A172 (cell line): ENCODE results near the genes TAS1R2 and AKR7A2.

DNA sequence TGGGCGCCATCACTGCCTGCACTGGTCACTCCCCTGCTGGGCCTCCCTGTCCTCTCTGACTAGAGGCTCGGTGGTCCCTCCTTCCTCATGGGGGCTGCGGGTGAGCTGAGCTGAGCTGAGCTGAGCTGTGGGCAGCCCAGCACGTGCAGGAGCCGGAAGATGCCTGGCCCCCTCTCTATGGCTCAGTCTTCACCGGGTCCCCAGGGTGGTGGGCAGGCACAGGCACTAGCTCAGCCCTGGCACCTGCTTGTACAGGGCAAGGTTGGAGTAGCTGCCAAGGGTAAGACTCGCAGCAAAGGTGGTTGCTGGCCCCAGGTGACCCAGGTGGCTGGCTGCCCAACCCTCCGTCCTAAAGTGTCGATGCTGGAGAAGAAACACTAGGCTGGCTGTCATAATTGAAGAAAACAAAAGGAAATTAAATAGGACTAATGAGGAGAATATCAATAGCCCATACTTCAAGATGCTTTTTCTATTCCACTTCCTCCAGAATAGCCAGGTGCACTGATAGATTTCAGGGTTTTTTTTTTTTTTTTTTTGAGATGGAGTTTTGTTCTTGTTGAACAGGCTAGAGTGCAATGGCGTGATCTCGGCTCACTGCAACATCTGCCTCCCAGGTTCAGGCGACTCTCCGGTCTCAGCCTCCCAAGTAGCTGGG lies 77.1 kb upstream of the ACTL8 start:
- RAMPAGE, long total RNA = no peak

- RAMPAGE, long total RNA = no peak
These were observed at the start of gene TAS1R2 for GRCh38 chr1:18859491-18859905. TAS1R2 (minus strand) TSS chr1:18859660.

DNA sequence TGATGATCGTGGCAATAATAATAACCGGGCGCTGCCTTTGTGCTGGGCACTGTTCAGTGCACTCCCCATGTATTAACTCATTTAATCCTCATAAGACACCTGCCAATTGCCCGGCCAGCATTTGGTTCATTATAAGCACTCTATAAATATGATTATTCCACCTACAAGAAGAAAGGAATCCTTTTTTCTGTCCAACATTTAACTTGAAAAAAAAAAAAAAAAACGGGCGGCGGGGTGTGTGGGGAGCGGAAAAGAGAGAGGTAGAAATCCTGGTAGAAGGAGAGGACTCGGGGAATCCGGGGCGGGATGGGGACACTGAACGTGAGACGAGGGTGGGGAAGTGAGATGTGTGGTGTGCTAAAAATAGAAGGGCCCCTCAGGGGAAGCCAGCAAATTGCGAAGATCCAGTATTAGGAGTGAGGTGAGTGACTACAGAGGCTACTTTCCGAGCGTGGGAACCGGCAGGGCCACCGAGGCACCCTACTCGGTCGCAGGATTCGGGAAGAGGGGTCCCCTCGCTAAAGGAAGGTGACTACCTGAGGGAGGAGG lies 556 bp downstream of the ALDH4A1 start:
- RAMPAGE, long total RNA = no peak

GRCh38 chr1:18916745-18917570 lies 14.6 kb upstream of the ALDH4A1 start:
- RAMPAGE, long total RNA = no peak

DNA sequence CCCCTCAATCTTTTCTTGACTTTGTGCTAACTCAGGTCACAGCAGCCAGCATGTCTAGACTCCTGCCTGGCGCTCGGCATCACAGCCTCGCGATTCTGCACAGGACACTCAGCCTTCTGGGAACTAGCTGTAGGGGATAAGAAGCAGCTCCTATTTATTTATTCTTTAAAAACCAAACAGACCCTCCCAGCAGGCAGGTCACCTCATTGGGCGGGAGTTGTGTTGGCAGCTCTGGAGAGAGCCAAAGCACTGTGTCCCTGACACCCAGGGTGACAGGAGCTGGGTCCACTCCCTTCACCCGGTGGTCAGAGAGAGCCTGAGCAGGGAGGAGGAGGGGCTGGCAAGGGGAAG lies 79.5 kb upstream of the IFFO2 start:
- RAMPAGE, long total RNA = no peak

GRCh38 chr1:19100239-19100753 lies 109.8 kb downstream of the UBR4 start:
- RAMPAGE, long total RNA = no peak

- RAMPAGE, long total RNA = no peak
These were observed 72.1 kb downstream of the UBR4 start for GRCh38 chr1:19137755-19138614.

- RAMPAGE, long total RNA = no peak
These were observed 45.0 kb downstream of the UBR4 start for GRCh38 chr1:19165030-19165551.

DNA sequence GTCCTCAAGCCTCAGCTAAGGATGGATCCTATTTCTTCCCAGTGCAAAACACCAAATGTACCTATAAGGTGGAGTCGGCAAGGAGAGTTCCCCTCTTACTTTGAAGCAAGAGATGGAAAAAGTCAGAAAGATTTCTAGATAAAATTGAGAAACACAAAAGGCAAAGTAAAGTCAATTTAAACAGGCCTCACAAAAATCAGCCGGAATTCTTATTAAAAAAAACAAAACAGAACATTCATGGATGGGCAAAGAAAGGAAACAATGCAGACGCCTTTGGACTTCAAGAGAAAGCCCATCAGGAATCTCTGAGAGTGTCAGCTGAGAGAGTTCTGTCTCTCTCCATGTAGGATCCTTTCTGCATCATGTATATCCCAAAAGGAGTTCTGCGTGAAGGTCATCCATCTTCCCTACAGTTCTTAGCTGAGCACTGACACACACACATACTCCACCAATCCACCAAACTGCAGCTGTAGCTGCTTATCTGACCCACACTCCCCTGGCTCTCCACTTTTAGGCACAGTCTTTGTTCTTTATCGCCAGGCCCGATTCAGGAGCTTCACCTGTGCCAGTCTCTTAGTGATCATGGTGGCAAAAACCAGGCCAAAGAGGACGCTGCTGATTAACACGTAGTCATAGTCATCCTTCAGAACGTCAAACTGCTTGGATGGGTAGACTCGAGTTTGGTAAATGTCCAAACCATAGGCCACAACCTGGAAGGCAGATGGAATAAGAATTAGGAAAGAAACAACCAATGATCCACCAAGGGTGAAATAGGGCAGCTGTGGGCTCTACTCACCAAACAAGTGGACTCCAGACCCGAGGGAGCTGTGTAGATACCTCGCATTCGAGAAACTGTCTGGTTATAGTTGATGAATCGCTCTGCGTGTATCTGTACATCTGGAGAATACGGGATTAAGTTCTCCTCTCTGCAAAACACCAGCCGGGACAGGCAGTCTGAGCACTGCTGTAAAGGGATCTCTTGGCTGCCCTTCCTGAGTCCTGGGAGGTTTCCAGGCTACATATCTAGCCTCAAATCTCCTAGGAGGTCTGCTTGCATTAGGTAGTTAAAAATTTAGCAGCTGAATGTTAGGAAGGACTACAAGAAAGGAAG lies 9.1 kb upstream of the UBR4 start:
- RAMPAGE, long total RNA = no peak

- RAMPAGE, long total RNA = no peak
These were observed 3.2 kb downstream of the AKR7A3 start for GRCh38 chr1:19285473-19285738.

- RAMPAGE, long total RNA = no peak
These were observed at the start of gene AKR7A2 for GRCh38 chr1:19311554-19312604. AKR7A2 (minus strand) TSS chr1:19312144.

DNA sequence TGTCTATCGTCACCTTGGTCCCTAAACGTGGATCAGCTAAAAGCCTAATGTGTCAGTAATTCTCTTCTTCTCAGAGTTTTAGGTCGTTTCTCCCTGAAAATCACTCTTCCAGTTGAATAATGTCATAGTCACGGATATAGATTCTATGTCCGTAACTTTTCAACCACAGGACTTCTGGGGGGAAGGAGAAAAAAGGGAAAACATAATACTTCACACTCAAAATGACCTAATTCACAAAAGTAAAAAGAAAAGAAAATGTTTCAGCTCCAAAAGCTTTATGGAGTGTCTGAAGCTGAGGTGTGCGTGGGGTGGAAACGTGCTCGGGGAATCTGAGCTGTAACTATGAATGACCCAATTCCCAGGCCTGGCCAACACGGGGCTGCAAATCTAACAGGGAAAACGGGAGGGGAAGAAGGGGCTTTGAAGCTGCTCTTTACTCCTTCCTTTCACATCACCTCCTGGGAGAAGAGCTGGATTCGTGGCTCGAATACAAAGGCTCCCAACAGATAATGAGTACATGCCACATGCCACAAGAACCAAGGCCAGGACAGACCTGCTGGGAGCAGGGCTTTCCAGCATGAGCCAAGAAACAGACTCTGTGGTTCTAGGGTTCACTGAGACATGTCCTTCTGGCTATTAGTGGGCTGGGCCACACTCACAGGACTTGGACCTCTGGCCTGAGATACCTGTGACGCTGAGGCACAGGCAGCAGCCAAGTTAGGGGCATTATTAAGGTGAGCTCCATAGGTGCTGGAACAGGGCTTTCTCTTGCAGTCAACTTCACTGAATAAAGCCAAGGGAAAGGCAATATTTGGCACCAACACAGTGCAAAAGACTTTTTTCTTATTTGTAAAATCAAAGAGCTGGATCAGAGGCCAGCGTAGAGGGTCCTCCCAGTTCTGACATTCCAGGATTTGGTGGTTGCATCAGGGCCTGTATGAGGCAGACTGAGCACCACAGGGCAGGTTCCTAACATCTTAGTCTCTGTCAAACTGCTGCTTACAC lies 51.5 kb downstream of the SLC66A1 start:
- RAMPAGE, long total RNA = no peak

- RAMPAGE, long total RNA = no peak
These were observed 80.8 kb downstream of the CAPZB start for GRCh38 chr1:19404486-19405033.

- RAMPAGE, long total RNA = no peak
These were observed 49.3 kb downstream of the CAPZB start for GRCh38 chr1:19435965-19436496.

- RAMPAGE, long total RNA = no peak
These were observed 47.5 kb downstream of the CAPZB start for GRCh38 chr1:19437562-19438439.

- RAMPAGE, long total RNA = no peak
These were observed 36.6 kb downstream of the CAPZB start for GRCh38 chr1:19448375-19449457.

DNA sequence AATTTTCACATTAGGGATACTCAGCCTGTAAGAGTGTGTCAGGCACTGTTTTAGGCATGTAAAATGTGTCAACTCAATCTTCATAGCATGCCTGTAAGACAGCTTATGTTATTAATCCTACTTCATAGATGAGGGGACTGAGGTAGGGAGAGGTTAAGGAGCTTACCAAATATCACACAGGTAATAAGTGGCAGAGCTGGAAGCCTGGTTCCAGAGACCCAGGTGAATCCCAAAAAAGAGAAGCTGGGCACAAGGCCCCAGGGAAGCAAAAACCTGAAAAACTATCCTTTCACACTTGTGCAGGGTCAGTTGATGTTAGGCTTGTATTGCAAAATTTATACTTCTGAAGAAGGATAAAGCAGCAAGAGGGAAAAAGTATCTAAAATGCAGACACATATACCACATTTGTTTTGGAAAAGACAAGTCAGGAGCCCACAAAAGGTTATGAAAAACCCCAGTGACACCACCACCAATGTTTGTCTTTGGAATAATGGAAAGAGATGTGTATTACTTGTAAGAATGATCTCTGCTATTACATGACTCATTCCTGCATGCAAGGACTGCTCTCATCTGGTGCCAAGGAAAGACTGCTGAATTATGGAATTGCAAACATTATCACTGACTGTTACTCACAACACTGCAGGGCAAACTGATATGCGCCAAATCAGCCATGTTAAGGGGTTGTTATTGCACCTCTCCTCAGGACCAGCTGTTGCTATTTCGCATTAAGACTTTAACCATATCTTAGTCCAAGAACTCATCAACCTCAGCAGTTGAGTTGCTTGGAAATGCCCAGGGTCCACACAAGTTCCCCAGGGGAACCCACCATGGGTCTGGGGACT lies 34.7 kb downstream of the CAPZB start:
- RAMPAGE, long total RNA = no peak

DNA sequence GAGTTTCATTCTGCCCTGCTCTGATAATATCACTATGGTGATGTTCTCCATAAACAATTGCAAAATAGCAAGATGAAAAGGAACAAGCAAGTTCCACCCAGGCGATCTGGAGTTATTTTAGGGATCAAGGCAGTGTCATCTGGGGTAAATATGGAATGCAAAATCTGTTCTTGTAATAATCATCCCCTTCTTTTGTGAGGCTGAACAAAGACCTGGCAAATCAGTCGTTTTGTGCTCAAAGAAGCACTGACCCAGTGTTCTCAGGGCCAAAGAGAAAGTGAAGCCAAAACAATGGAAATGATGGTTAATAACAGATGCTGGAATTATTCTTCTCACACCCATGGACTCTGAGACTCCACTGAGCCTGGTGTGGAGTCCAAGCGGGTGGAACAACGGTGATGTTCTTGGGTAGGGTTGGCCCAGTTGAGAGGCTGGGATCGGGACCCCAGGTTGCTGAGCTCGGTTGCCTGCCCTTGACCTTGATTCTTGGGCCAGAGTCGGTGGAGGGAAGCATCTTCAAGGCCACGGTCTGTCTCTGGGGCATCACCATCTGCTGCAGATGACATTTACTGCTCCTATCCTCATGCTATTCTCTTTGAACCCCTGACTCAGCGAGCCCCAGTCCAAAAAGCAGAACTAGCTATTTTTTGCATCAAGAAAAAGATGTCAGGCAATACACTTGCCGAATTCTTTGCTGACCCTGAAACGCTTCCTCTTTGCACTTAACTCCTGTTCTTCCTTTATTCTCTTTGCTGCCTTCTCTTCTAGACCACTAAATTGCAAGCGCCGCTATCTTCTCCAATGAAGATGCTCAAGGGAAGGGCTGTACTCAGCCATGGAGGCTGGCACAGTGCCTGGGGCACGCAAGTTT lies 20.2 kb upstream of the CAPZB start:
- RAMPAGE, long total RNA = no peak

DNA sequence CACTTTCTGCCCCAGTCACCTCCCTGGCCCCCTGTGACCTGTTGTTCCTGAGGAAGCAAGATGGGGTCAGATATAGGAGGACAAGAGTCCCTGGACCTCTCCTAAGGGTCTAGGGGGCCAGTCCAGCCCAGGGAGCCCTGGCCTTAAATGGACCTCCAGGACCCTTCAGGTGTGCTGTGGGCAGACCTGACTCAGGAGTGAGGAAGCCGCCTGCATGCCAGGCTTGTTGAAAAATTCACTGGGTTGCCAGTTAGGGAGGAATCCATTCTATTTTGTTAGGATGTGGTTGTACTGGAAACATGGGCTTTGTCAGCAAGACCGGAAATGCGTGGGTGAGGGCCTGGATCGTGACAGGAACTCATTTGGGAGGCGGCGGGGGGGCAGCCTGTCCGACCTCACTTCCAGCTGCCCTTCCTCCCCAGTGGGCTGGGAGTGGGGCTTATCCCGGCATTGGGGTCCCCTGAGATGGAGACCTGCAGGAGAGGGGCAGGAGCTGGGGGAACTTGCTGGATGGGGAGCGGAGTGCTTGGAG lies 8.0 kb downstream of the NBL1 start:
- RAMPAGE, long total RNA = no peak

DNA sequence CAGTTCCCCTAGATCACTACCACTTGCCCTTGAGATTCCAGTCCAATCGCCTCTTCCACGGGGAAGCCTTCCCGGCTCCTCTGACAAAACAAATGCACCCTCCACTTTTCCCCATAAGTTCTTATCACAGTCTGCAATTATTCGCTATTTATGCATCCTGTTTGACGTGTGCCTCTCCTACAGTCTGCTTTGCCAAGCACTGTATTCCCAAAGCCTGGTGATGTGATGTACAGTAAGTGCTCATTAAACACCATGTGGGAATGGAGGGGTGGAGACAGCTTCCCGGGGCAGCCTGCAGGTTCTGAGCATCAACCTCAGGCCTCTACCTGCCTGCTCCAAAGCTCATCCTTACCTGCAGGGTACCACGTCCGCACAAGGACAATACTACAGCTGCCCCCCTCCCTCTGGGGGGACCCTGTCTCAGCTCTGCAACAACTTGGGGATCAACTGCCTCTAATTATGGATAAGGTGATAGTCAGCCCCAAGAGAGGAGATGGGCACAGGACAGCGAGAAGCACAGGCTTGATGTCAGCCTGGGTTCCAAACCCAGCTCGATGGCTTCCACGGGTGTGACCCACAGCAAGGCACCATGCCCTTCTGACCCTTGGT lies 57.5 kb downstream of the TMCO4 start:
- RAMPAGE, long total RNA = no peak